SK-N-DZ (cell line): ENCODE data around the genes CALB2 and TXNL4B.

GRCh38 chr16:70661006-70662297 lies 15.1 kb downstream of the IL34 start:
RAMPAGE:
- cytosol, long total RNA = no peak
- nucleus, long total RNA = no peak

GRCh38 chr16:70677531-70678173 lies 8.2 kb downstream of the MTSS2 start:
RAMPAGE:
- cytosol, long total RNA = no peak
- nucleus, long total RNA = no peak

DNA sequence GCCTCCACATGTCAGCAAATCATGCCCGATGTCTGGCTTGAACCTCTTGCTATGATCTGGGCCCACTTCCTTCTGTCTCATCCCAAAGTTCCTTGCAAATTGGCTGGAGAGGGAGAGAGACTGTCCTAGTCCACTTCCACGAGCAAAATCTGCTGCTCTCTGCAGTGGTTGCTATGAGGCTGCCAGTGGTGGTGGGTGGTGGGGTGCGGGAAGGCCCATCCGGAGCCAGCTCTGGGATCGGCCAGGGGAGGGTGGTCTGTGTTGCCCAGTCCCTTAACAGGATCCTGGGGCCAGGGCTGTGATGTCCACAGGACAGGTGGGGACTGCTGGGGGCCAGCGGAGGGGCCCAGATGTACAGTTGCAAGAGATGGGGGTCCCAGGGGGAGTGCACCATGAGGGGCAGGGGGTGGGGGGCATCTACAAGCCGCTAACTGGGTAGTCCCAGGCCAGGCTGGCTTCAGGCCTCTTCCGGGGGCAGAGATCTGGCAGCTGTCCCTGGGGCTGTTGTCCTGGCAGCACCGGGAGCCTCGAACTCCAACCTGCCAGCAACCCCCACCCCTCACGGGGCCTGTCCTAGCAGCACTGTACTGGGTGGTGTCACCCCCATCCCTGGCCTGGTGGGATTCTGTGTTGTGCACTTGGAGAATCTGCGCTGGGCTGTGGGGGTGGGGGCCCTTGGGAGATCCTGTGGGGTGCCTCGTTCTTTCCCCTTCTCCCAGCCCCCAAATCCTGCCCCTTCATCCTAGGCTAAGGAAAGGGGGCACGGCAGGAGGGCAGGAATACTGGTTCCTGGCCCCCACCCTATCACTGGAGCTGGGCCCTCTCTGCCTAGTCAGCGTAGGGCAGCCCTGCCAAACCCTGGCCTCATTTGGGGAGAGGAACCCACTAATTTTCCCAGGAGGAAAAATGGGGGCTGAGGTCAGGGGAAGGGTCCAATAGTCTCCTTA lies 1.6 kb downstream of the MTSS2 start:
RAMPAGE:
- cytosol, long total RNA = no peak
- nucleus, long total RNA = no peak

DNA sequence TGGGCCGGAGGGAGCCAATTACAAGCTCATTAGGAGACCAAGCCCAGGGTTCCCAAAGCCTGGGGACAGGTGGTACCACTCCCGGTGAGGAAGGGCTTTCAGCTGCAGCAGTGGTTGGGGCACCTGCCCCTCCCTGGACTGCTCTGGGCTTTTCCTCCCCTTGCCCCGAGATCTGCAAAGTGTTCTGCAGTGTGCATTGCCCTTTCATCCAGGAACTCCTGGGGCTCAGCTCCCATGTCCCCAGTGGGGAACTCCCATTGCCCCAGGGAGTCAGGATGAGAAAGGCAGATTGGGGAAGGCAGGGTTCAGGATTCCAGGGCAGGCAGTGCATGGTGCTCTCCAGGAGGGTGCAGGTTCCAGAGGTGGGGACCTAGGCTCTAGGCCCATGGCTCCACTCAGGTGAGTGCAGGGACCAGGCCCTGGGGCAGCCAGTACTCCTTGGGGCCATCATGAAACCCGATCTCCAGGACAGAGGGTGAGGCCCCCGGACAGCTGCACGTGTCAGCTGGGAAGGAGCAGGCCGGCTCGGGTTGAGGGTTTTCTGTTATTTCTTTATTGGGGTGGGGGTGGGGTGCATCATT lies 1.1 kb upstream of the MTSS2 start:
RAMPAGE:
- cytosol, long total RNA = no peak
- nucleus, long total RNA = no peak

DNA sequence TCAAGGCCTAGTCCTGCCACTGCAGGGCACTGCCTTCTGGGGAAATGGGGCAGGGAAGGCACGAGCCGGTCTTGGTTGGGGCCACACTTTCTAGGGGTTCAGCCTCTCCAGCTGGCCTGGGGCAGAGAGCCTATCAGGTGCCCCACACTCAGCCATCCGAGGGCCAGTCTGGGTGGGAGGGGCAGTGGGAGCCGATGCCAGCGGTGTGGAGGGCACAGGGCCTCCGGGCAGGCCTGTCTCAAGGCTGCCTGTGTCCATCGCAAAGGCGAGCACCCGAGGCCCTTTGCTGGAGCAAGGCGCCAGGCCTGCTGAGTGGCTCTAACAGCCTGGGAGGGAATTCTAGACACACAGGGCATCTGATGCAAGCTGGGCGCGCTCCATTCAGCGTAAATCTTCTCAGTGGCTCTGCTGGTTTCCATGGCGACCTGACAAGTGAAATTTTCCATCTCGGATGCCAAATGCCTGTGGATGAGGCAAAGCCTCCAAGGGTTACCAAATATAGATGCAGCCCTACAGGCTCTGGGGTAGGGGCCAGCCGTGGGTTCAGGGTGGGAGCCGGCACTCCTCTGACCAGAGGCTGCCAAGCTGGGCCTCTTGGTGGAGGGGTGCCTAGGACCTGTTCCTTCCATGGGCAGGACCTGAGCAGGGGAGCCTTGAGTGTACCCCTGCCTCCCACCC lies 5.9 kb upstream of the MTSS2 start:
RAMPAGE:
- cytosol, long total RNA = no peak
- nucleus, long total RNA = no peak

GRCh38 chr16:70726963-70727281 lies 41.1 kb upstream of the MTSS2 start:
RAMPAGE:
- cytosol, long total RNA = no peak
- nucleus, long total RNA = no peak

DNA sequence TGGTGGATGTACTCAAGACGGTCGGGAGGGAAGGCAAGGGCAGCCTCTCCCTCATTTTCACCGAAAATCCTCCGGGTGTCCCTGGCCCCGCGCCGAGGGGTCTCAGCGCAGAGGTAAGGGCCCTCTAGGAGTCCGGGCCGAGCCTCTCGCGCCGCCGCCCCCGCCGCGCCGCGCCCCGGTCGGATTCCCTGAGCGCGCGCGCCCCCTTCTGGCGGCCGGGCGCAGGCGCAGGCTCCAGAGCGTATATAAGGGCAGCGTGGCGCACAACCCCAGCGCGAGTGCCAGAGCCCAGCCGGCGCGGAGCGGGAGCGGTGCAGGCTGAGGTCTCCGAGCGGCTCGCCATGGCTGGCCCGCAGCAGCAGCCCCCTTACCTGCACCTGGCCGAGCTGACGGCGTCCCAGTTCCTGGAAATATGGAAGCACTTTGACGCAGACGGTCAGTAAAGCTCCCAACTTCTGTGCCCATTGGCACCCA lies at the start of gene CALB2:
Gene CALB2 (plus strand): TSS at position 272 of the 474 bp plus-strand sequence.
RAMPAGE:
- cytosol, long total RNA = no peak
- nucleus, long total RNA = no peak

RAMPAGE:
- cytosol, long total RNA = no peak
- nucleus, long total RNA = no peak
Measured at GRCh38 chr16:71513286-71514328, 12.6 kb upstream of the CHST4 start.

DNA sequence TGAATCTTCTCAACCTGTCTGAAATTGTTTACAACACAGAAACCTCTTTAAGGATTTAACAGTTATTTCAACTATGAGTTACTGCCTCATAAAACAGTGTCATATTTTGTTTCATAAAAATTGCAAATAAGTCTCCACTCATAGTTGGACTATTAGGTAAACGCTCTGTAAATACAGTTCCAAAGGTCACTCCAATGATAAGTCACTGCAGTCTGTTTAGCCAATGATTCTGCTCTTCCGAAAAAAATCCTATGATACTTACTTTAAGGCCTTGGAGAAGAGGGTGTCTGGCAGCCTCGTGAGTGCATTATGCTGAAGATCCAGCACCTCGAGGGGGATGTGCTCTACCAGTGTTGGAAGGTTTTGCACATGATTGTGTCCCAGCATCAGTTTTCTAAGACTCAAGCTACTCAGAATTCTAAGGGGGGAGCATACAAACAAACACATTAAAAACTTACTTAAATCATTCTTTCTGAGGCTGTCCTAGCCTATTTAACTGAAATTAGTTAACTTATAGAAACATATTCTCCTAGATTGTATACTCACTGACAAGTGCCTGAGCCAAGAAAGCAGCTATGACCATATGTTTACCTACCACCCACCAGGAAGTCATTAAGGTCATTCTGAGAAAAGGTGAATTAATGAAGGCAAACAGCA lies 41.1 kb downstream of the MARVELD3 start:
RAMPAGE:
- cytosol, long total RNA = no peak
- nucleus, long total RNA = no peak

DNA sequence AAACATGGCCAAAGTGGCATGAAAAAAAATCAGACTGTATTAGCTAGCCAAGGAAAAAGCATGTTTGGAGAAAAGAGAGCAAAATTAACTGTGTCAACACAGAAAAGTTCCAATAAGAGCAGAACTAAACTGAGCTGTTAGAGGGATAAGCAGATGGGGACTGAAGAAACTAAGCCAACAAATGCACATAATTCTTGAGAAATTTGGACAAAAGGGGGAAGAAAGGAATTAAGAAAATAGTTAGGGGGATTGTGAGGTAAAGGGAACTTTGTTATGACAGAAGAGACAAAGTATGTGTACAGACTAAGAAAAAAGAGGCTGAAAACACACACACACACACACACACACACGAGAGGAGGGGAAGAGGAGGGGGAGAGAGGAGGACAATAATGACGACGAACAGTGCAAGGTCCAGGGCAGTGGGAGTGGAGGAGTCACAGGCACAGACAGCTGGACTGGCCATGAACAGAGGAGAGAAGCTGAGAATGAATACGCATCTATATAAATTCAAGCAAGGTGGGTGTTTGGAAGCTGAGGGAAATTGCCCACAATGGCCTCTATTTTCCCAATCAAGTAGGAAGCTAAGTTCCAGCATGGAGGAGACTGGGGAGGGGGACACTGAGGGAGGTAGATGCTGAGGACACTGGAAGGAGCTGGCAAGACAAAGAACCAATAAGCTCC lies 44.5 kb downstream of the MARVELD3 start:
RAMPAGE:
- cytosol, long total RNA = no peak
- nucleus, long total RNA = no peak

RAMPAGE:
- cytosol, long total RNA = no peak
- nucleus, long total RNA = no peak
Measured at GRCh38 chr16:71851234-71851790, 5.5 kb downstream of the ATXN1L start.

DNA sequence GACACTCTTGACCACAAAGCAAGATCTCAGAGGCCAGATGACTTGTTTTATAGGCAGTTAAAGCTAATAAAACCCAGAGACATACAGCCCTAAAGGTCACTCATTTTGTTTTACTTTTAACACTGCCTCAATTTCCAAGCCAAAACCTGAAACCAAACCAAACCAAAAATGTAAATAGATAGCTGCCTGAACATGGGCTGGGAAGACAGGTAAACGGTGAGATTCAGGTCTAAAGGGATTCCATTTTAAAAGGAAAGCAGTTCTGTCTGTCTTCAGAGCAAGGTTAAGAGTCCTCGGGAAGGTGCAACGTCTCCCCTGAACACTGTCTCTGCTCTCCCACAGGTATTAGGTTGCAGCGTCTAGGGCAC lies 1.2 kb downstream of the ZNF821 start:
RAMPAGE:
- cytosol, long total RNA = no peak
- nucleus, long total RNA = no peak

RAMPAGE:
- cytosol, long total RNA = no peak
- nucleus, long total RNA = no peak
Measured at GRCh38 chr16:71927839-71928359, 32.6 kb downstream of the IST1 start.

GRCh38 chr16:71938402-71939013 lies 43.2 kb downstream of the IST1 start:
RAMPAGE:
- cytosol, long total RNA = no peak
- nucleus, long total RNA = no peak

DNA sequence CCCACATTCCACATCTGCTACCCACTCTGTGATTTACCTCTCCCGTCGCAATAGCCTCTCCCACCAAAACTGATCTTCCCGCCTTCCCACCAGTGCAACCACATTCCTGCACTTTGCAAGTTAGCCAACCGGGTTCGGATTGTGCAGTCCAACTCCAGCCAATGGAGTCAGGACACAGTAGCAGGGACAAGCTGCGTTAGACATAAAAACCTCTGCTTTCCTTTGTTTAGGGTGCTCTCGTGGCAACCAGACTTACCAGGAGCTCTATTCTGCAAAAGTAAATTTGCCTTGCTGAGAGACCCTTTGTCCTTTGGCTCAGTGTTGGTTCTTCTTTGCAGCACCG lies 1.4 kb downstream of the HPR start:
RAMPAGE:
- cytosol, long total RNA = no peak
- nucleus, long total RNA = no peak

DNA sequence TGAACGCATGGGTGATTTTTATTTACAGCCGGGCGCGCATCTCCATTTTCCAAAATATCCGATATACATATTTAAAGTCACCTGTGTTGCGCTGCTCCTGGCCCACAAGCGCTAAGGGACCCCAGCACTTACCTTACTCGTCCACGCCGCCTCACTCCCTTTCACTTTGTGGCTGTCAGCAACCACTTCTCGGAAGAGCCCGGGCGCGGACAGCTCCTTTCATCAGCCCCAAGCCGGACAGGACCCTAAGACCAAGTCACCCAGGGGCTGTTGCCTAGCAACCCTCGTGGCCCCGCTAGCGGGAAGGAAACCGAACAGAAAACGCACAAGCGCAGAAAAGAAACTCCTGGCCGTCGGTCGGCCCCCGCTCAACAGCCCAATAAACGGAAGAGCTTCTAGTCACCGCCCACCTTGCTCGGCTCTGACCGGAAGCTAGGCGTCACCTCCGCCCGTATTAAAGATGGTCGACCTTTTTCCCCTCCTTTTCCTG lies at the start of gene TXNL4B:
Gene TXNL4B (minus strand): TSS at position 386 of the 490 bp plus-strand sequence.
RAMPAGE:
- cytosol, long total RNA = no peak
- nucleus, long total RNA = start-site peak on the minus strand centred at position 290 of the sequence, 199 bp wide, 125 and 18 reads in 2 replicates

DNA sequence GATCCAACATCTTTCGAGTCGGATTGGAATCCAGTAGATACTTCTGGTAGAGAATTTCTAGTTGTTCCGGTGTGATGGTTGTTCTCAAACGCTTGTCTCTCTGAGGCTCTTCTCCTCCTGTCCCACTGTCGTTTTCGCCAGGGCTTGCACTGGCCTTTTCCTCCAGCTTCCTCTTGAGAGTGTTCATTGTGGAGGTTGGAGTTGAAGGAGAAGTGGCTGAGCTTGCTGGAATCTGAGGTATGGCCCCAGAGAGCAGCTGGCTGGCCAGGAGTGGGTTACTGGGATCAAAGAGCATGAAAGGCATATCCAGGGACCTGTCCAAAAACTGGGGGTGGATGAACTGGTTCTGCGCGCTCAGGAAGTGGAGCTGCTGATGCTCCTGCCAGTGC lies 253.3 kb downstream of the ZFHX3 start:
RAMPAGE:
- cytosol, long total RNA = no peak
- nucleus, long total RNA = no peak

GRCh38 chr16:72876970-72878002 lies 170.6 kb downstream of the ZFHX3 start:
RAMPAGE:
- cytosol, long total RNA = no peak
- nucleus, long total RNA = no peak

DNA sequence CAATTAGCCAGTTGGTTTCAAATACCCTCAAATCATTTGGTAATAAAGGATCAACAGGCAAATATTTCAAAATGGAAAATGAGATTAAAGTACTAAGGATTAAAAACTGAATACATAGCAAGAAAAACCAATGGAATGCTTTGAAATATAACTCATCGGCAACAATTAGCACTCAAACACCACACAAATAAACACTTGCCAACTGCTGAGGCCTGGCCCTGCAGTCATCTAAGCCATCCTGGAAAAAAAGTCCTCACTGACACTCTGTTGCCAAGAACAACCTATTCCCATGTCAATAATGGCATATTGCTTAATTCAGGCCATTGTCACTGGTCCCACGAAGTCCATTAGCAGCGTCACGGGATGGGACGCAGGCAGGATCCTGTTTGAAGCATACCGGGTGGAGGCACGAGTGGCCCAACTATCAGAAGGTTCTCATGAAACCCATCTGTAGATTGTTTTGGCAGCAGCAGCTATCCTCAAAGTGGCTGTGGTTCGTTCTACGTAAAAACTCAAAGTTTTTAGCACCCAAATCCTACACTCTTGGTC lies 91.8 kb downstream of the ZFHX3 start:
RAMPAGE:
- cytosol, long total RNA = no peak
- nucleus, long total RNA = no peak

GRCh38 chr16:72957517-72958010 lies 90.4 kb downstream of the ZFHX3 start:
RAMPAGE:
- cytosol, long total RNA = no peak
- nucleus, long total RNA = no peak